Lower leg skin (tissue), 2 donors: ENCODE measurements around the genes DMRTA1, SPINK4 and ANKRD18B.

DNA sequence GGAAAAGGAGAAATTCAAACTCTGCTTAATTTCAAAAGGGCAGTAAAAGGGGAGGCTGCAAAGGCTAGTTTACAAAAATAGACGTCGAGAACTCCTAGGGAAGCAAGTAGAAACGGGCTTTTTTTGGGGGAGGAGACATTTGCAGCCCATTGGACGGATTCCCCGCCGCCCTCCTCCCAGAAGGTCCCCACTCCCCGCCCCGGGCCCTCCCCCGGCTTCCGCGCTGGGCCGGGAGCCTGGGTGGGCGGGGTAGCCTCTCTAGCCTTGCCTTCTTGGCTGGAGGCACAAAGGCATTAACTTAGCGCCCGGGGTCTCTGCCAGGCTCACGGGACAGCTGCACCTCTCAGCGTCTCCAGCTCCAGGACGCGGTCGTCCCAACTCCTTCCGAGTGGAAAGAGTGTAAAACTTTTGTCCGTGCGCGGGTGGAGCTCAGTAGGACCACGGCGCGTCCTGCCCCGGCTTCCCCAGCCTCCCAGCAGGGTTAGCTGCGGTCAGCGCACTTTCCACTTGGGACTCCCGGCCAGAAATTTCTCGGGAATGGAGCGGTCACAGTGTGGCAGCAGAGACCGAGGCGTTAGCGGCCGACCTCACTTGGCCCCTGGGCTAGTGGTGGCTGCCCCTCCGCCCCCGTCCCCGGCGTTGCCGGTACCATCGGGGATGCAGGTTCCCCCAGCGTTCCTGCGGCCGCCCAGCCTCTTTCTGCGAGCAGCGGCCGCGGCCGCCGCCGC lies at the start of gene DMRTA1:
Gene DMRTA1, plus strand, starts transcription at position 296 of the 728 bp plus-strand sequence.
- PRO-cap = unidirectional peak, plus-strand start at position 296 of the sequence
- RAMPAGE, long total RNA, 2 experiments = no peak in any of the 2 experiments

DNA sequence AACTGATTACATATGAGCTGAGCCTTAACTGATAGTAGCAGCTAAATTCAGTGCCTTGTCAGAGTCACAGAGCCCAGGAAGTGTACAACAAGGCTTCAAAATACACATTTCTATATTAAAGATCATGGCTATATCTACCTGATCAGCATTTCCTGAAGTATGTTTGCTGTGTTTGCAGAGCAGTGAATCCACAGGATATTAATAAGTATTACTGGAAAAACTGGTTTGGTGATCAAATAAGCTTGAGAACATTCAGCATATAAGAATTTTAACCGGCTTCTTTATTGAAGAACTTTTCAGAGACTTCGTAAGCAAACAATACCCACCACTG lies 227.1 kb downstream of the ELAVL2 start:
- PRO-cap = no peak
- RAMPAGE, long total RNA, 2 experiments = no peak in any of the 2 experiments

DNA sequence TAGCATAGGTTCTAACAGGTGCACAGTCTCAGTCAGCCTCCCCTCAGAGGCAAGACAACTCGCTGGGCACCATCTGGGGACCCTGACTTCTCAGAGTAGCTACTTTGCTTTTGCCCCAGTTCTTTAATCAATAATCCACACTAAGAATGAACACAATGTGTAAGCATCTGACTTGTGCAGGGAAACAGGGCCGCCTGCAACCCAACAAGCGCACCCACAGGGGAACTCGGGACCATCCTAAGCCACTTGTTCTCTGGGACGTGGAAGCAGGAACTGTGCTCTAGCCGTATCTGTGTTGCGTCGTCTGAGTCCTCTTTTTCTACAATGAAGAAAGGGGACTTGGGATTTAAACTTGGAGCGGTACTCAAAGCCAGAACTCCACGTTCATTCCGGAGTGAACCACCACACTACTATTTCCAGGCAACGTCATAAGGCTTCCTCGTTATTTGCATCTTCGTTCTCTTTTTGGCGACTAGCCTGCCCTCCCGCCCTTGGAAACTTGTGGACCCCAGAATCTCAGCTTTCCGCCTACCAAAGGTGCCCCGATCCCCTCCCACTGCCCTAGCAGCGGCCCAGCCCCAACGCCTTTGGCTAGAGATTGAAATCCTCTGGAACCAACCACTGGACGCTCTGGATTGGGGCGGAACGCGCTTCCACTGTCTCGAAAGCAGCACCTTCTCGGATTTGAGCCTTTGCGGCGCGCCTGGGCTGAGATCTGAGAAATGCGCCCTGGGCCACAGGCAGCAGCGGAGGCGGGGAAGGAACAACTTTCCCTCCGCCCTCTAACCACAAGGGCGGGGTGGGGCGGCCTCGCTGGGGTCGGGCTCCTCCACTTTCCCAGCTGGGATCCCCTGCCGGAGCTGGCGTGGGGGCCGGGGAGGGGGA lies 1.6 kb downstream of the MOB3B start:
- PRO-cap = bidirectional peak, plus-strand start at position 621 of the sequence, minus-strand start at position 321 of the sequence; bidirectional peak, plus-strand start at position 791 of the sequence, minus-strand start at position 717 of the sequence
- RAMPAGE, long total RNA, 2 experiments = no peak in any of the 2 experiments

- PRO-cap = no peak
- RAMPAGE, long total RNA, 2 experiments = no peak in any of the 2 experiments
Observed at GRCh38 chr9:27528619-27528915, 1.0 kb downstream of the MOB3B start.

DNA sequence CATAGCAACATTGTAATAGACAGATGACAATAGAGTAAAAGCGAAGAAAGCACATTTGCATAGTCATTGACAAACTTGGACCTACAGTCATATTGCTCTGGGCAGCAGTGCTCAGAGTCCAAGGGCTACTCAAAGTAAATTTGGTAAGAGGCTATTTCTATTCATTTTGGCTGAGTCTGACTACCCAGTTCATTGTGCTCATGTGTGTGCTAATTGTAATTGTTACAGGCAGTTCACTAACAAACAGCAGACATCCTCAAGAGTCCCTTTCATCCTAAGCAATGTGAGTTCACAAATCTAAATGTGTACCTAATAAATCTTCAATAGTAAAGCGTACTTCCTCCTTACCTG lies 1.8 kb upstream of the MOB3B start:
- PRO-cap = no peak
- RAMPAGE, long total RNA, 2 experiments = no peak in any of the 2 experiments

DNA sequence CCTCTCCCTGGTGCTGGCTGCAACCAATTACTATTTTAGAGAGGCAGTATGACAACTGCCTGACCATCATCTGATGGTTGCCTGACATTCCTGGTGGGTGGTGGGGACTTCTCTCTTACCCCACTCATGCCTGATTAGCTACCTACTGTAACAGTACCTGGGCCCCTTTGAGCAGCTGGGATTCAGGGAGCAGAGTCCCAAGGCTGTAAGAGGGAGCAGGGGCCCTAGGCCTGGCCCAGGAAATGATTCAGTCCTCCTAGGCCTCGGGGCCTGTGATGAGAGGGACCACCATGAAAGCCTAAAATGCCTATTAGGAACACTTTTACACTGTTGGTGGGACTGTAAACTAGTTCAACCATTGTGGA lies 3.8 kb upstream of the C9orf72 start:
- PRO-cap = no peak
- RAMPAGE, long total RNA, 2 experiments = no peak in any of the 2 experiments

DNA sequence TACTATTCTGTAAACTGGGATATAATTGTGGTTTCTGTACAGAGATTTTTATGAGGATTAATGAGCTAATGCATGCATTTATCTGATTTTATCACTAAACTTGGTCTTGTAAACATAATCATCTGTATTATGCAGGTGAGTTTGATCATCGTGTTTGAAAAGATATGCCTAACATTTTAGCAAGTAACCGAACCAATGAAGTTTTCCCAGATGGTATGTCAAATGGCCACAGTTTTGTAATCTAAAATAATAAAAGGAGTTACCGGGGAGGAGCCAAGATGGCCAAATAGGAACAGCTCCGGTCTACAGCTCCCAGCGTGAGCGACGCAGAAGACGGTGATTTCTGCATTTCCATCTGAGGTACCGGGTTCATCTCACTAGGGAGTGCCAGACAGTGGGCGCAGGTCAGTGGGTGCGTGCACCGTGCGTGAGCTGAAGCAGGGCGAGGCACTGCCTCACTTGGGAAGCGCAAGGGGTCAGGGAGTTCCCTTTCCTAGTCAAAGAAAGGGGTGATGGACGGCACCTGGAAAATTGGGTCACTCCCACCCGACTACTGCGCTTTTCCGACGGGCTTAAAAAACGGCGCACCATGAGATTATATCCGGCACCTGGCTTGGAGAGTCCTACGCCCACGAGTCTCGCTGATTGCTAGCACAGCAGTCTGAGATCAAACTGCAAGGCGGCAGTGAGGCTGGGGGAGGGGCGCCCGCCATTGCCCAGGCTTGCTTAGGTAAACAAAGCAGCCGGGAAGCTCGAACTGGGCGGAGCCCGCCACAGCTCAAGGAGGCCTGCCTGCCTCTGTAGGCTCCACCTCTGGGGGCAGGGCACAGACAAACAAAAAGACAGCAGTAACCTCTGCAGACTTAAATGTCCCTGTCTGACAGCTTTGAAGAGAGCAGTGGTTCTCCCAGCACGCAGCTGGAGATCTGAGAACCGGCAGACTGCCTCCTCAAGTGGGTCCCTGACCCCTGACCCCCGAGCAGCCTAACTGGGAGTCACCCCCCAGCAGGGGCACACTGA lies 117.3 kb upstream of the C9orf72 start:
- PRO-cap = no peak
- RAMPAGE, long total RNA, 2 experiments = no peak in any of the 2 experiments

DNA sequence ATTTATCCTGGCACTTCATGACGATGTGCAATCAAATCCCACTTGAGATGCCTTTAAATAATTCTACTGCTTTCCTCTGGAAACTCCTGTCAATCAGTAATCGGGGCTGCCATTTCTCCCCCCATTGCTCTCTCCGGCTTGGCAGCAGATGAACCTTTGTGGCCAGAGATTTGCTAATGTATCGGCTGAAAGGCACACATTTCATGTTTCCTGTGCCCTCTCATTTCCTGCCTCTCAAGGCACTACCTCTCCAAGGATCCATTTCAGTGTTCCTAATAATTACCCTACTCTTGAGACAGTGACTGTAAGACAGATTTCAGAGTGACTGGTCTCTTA lies 291.9 kb upstream of the C9orf72 start:
- PRO-cap = no peak
- RAMPAGE, long total RNA, 2 experiments = no peak in any of the 2 experiments

- PRO-cap = no peak
- RAMPAGE, long total RNA, 2 experiments = no peak in any of the 2 experiments
Observed at GRCh38 chr9:30697512-30697759, 1484.0 kb upstream of the LINGO2 start.

DNA sequence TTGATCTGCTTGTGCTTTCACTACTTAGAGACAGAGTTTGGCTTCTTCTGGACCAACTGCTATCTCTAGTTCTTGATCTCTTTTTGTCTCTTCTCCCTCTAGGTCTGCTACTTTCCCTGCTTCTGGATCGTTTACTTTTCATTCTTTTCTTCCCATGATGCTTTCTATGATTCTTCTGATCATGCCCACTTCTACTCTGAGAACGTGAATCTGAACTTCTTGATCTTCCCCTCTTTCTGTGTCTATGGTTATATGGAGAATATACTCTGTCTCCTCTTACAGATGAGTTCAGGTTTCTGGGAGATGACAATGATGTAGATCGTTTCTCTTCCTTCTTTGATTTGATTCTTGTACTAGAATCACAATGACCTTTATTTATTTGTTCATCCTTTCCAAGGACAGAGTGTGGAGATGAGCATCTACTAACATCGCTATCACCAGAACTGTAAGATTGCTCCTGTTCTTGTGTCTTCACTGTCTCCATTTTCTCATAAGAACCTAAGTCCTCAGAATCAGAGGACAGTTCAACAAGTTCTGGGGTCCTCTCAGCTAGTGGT lies 9.5 kb upstream of the SMIM27 start:
- PRO-cap = no peak
- RAMPAGE, long total RNA, 2 experiments = no peak in any of the 2 experiments

DNA sequence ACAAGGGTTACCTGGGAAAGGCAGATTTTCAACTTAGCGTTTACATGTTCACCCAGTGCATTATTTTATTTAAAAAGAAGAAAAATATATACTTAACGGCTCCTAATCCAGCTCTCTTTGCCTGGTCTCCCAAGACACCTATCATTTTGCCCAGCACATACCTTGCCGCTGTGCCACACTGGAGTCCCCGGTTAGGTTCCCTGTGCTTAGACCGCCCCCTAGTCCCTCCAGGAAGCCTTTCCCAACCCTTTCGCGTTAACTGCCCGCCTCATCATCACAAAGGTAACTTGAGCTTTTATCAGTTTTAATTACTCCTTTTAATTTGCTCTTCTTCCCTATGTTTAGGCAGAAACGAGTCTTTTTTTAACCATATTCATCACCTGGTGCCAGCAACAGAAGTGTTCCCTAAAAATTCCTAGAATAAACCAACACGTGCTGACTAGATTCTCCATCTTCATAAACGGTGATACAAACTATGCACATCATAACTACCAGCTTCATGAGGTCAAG lies 19.7 kb downstream of the DNAJA1 start:
- PRO-cap = no peak
- RAMPAGE, long total RNA, 2 experiments = no peak in any of the 2 experiments

- PRO-cap = no peak
- RAMPAGE, long total RNA, 2 experiments = no peak in any of the 2 experiments
Observed at GRCh38 chr9:33137911-33139061, 28.9 kb downstream of the B4GALT1 start.

DNA sequence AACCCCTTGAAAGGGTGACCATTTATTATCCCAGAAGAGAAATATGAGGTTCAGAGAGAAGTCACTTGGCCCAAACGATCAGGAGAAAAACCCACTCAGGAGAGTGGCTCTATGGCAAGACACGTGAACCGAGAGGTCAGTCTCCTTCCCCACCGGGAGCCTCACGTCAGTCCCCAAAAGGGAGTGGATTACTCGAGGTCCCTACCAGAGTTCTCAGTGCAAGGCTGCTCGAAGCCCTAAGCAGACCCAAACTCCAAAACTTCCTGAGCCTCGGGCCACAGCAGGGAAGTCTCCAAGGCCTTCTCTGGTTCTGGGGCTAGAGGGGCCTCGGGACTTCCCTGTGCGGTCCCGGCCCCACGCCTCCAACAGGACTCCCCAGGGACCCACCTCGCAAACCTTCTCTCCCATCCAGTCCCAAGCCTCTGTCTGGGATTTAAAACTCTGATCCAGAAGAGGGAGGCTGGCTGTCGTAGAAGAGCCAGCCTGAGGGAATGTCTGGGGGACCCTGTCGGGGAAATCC lies 882 bp downstream of the B4GALT1 start:
- PRO-cap = unidirectional peak, plus-strand start at position 207 of the sequence; unidirectional peak, minus-strand start at position 312 of the sequence
- RAMPAGE, long total RNA, 2 experiments = no peak in any of the 2 experiments

DNA sequence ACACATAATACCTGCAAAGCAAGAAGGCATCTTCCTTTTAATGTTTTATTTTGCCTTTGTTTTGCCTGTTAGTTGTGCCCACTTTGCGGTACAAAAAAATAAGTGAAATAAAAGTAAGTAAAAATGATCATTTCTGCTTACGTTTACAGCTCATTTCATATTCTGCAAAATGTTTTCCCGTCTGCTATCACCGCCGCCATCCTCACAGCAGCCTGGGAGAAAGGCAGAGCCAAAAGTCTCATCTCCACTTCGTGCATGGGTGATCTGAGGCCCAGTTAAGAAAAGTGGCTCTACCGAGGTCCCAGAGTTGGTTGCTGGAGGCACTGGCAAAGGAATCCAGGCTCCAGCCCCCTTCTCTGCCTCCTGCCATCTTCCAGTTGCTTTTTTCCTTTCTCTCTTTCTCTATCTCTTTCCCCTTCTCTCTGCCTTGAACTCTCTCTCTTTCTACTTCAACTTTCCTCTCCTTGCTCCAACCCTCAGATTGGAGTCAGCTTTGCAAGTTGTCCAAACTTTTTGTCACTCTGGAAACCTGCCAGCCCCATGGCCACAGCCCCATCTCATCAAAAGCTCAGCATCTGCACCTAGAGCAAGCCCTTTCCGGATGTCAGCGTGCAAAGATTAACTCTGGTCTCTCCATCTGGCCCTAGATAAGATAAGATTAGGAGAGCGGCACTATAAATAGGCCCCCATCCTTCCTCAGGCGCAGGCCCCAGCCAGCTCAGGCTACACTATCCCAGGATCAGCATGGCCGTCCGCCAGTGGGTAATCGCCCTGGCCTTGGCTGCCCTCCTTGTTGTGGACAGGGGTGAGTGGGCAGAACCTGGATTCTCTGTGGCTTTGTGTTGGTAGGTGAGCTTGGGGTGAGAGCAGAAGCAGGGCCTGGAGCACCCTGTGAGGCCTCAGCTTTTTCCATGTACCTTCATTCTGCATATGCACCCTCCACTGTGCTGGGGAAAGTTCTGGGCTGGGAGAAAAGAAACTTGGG lies at the start of gene SPINK4:
Gene SPINK4, plus strand, starts transcription at position 703 of the 985 bp plus-strand sequence.
- PRO-cap = no peak
- RAMPAGE, long total RNA, 2 experiments = no peak in any of the 2 experiments

- PRO-cap = no peak
- RAMPAGE, long total RNA, 2 experiments = no peak in any of the 2 experiments
Observed at GRCh38 chr9:33265531-33266302, 868 bp downstream of the CHMP5 start.

DNA sequence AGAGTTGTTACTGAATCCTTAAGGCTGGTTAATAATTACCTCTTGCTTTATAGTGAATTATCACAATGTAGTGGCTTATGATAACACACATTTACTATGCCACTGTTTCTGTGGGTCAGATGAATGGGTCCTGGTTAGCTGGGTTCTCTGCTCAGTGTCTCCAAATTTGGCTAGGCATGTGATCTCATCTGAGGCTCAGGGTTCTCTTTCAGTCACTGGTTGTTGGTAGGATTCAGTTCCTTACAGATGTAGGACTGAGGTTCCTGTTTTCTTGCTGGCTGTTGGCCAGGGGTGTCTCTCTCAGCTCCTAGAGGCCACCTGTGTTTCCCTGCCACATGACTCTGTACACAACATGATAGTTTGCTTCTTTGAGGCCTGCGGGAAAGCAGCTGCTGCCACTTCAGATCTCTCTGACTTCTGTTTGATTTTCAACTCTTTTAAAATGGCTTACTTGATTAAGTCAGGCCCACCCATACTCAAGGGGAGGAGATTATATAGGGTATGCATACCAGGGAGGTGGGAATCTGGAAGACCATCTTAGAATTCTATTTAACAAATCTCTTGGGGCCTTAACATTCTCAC lies 7.2 kb downstream of the NFX1 start:
- PRO-cap = no peak
- RAMPAGE, long total RNA, 2 experiments = no peak in any of the 2 experiments

DNA sequence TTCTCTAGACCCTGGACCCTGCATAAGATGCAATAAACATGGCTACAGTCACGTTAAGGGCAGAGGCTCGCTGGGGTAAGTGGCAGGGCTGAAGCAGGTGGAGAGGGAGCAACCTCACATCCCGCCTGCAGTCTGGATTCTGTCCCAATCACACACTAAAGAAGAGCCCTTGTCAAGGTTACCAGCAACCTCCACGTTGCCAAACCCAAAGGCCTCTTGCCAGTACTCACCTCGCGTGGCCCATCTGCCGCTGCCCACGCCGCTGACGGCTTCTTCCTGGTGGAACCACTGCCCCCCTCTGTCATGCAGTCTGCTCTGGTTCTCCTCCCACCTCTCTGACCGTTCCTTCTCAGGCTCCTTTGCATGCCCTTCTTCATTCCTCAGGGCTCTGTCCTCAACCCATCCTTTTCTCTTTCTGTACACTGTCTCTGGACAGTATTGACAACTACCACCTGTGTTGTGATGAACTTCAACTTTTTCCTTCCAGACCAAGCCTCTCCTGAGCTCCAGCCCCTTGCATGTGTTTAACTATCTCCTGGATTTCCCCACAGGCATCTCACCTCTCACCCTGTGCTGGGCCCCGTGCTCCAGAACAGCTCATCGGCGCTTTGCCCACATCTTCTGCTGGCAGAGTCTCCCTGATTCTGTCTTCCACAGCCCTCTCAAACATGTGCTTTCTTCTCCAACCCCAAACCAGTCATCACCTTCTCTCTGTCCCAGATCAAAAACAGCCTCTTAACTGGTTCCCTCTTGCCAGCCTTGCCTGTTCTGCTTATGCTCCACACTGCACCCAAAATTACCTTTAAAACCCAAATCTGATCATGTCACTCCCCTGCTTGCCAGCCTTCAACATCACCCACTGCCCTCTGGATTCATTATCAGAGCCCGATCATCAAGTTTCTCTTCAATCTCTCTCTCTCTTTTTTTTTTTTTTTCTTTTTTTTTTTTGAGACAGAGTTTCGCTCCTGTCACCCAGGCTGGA lies 8.5 kb downstream of the AQP7 start:
- PRO-cap = no peak
- RAMPAGE, long total RNA, 2 experiments = no peak in any of the 2 experiments

DNA sequence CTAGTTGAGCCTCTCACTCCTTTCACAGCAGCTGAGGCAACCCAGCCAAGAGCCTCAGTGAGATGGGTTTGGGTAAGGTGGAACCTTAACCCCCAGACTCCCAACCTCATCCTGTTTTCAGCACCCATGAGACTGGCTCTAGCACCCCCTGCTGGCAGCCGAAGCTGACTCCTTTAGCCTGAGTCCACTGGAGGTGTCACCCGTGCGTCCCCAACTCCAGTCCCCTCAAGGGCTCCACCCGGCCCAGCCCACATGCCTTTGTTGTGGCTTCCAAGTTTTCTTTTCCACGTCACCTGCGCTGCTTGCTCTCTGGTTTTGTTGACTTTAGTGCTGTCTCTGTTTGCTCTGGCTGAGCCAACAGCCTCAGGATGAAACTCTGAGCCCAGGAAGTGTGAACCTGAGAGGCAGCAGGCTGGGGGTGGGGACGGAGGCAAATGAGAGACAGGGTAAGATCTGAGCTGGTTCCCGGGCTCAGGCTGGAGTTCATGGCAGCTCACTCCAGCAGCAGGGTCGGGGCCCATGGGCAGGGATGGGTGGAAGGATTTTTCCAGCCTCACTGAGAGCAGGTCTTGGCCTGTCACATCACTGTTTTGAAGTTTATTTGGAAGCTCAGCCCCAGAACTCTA lies 13.2 kb upstream of the AQP7 start:
- PRO-cap = bidirectional peak, plus-strand start at position 400 of the sequence, minus-strand start at position 236 of the sequence
- RAMPAGE, long total RNA, 2 experiments = no peak in any of the 2 experiments

DNA sequence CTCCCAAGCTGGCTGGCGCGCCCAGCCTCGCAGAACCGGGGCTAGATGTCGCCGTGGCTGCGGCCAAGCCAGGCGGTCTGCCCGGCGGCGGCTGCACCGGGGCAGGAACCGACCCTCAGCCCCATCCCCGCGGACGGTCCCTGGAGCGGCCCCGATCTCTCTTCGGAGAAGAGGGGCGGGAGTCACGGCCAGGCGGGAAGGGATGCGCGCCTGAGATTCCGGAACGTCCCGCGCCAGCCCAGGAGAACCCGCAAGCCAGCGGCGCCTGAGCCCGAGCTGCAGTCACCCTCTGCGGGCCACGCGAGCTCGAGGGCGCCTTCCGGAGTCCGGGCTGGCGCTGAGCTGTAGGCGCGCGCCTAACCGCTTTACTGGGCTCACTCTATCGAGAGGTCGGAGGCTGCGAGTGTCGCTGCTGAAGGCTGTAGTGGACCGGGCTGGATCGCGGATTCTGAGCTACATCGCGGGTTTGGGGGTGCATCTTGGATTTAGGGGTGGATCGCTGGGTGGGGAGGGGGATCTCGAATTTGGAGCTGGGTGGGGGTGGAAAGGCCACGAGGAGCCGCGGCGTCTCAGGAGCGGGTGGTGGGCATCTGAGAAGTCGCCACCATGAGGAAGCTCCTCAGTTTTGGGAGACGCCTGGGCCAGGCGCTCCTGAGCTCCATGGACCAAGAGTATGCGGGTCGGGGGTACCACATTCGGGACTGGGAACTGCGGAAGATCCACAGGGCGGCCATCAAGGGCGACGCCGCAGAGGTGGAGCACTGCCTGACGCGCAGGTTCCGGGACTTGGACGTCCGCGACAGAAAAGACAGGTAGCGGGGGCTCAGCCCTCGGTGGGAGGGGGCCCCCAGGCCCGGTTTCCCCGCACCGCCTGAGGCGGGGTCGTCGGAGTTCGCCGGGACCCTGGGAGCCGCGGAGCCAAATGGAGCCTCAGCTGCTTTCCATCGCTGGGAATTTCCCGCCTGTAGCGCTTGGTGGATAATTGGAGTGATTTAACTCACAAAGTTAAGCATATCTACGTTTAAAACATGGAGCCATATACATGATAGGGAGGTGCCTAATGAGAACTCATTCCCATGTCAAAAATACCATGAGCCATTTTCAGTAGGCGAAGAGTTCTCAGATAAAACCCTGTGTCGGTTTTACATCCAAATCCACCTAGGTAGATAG lies at the start of gene ANKRD18B:
Gene ANKRD18B, plus strand, starts transcription at position 368 of the 1,170 bp plus-strand sequence.
- PRO-cap = bidirectional peak, plus-strand start at position 377 of the sequence, minus-strand start at position 291 of the sequence
- RAMPAGE, long total RNA, 2 experiments = no peak in any of the 2 experiments

DNA sequence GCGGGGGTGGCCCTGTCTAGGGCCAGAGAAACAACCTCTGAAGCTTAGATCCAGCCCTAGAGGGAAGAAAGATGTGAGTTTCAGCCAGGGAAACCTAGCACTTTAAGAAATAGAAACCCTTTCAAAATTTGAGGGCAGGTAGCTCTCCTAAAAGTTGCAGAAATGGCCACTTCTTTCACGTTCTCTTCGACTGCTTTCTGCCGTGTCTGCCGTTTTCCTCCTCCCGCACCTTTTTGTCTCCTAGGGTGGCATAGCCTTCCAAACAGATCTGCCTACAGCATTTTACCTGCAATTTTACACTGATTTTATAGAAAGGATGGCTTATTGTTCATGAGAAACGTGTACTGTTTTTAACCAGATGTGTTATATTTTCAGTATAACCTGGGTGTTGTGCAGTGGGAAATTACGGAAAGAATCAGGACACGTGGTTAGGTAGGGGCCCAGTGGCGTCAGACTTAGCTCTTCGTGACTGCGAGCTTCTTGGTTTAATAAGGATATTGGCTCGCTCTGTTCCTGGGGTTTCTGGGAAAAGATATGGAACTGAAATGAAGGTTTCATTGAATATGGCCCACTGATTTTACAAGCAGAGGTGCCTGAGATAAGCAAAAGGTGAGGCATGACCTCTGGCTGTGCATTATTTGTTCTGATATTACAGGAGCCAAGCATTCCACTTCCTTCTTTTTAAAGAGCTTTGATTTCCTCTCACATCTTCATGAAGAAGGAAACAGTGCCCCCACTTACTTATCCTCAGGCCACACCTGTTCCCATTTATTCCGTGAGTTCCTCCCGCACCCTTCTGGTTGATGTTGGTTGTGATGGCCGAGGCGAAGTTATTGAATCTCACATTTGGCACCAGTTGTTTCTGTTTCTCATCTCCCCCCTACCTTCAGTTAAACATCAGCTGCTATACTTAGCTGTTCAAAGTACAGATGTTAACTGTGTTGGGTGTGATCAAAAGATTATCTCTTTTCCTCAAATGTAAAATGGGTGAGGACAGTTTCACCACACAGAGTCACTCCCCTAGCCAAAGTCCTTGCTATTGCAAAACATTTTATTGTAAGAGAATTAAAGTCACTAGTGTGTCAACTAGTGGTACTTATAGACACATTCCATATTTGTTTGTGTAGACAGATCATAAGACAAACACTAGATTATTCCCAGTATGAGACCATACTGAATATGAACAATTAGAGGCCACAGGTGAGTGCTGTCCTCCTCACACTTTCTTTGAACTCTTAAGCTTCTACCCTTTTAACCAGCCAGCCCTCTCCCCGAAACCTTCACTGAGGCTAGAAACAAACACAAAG lies 43.5 kb upstream of the PRSS3 start:
- PRO-cap = no peak
- RAMPAGE, long total RNA, 2 experiments = no peak in any of the 2 experiments